Bronchus (tissue), 1 donor: ENCODE data around the genes PPP1R7 and THAP4.

GRCh38 chr2:241051045-241051688 is 50.9 kb downstream of the MTERF4 start:
- PRO-cap: no peak

- PRO-cap: bidirectional peak, plus-strand start at chr2:241063429, minus-strand start at chr2:241063344; bidirectional peak, plus-strand start at chr2:241064262, minus-strand start at chr2:241064089
Measured at GRCh38 chr2:241063279-241064357, 38.5 kb downstream of the MTERF4 start.

DNA sequence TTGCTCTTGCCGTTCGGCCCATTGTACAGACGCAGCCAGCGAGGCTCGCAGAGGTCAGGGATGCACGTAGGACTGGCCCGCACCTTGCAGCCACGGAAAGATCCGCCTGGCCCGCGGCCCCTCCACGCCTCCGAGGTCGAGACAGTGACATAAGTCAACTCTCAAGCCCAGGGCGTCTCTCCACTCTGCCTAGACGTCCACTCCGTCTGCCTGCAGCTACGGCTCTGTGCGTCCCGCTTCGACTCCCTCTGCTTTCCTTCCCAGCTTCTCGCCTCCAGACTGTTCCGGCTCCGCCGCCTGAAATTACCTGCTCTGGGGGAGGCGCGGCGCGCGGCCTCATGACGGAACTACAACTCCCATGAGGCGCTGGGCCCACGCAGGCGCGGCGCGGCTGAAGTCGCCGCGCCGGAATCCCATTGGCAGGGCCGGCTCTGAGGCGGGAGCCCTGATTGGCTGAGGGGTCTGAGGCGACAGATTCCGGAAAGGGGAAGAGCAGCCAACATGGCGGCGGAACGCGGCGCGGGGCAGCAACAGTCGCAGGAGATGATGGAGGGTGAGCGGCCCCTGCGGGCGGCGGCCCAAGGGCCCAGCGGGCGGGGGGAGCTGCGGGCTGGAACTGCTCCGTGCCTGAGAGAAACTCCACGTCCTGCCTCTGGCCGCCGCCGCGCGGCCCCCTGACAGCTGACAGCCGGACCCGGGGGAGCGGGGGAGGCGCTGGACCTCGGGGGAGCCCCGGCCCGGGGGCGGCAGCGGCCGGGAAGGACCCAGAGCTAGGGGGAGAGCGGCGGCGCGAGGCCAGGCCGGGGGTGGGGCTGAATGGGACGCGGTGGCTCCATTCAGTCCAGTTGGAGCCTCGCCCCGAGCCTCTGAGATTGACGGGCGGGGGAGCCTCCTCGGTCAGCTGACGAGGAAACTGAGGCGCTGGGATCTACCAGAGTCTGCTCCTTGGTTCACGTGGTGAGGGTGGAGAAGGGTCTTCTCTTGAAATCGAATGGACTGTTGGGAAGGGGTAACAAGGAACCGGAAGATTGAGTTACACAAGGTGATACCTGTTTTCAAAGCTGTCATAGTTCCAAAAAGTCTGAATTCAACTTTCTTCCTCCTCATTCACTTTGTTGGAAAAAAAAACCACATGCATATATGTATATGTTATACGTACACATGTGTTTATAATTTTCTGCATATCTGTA is at the start of gene PPP1R7:
Gene PPP1R7 (plus strand): TSS at position 473 of the 1,190 bp plus-strand sequence.
- PRO-cap: bidirectional peak, plus-strand start at position 473 of the sequence, minus-strand start at position 226 of the sequence; unidirectional peak, minus-strand start at position 868 of the sequence

DNA sequence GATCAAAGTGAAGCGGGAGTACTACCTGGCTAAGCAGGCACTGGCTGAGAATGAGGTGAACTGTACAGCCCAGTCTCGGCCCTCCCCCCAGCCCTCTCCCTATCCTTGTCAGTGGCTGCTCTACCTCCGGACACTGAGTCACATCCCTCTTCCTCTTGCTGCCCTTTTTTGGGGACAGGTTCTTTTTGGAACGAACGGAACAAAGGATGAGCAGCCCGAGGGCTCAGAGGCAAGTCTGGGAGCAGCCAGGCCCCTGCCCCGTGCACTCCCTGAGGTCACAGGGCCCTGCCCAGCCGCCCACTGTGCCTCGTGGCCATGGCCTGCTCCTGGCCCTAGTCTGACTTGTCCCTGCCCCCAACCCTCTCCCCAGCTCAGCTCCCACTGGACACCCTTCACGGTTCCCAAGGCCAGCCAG is 35.3 kb downstream of the ANO7 start:
- PRO-cap: no peak

DNA sequence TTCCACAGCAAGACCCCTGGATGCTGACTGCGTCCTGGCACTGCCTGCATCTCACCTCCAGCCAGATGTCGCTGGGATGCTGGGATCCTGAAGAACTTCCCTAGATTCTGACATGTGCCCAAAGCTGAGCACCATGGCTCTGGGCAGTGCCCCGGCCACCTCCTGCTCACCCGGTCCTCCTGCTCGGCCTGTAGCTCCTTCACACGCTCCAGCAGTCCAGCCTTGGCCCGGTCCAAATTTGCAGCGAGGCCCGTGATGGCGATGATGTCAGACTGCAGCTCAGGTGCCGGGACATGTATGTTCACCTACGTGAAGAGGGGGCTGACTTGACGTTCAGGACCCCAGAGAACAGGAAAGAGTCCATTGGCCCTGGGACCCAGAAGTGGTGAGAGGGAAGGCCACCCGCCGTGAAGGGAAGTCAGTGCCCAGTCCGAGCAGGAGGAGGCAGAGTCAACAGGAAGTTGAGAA is 46.5 kb downstream of the ANO7 start:
- PRO-cap: no peak

DNA sequence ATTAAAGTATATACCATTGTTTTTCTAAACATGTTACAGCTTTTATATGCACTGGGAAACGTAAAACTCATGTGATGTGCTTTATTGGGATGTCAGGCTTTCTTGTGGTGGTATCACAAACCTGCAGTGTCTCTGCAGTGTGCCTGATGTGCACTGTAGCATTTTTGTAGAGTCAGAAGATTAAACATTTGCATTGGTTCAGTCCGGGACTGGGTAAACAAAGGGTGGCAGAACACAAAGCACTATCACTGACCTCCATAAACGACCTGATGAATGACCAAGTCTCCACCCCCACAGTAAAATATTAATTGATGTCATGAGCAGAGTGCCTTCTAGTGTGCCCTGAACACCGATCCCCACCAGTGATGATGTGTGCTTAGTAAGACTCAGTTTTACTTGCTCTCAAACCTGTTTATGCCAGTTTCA is 30.3 kb downstream of the HDLBP start:
- PRO-cap: no peak

GRCh38 chr2:241350541-241351226 is 5.4 kb upstream of the FARP2 start:
- PRO-cap: no peak

- PRO-cap: no peak
Measured at GRCh38 chr2:241359753-241360086, 3.6 kb downstream of the FARP2 start.

- PRO-cap: no peak
Measured at GRCh38 chr2:241399729-241400821, 44.0 kb downstream of the FARP2 start.

GRCh38 chr2:241491767-241492335 is 16.5 kb downstream of the STK25 start:
- PRO-cap: no peak

DNA sequence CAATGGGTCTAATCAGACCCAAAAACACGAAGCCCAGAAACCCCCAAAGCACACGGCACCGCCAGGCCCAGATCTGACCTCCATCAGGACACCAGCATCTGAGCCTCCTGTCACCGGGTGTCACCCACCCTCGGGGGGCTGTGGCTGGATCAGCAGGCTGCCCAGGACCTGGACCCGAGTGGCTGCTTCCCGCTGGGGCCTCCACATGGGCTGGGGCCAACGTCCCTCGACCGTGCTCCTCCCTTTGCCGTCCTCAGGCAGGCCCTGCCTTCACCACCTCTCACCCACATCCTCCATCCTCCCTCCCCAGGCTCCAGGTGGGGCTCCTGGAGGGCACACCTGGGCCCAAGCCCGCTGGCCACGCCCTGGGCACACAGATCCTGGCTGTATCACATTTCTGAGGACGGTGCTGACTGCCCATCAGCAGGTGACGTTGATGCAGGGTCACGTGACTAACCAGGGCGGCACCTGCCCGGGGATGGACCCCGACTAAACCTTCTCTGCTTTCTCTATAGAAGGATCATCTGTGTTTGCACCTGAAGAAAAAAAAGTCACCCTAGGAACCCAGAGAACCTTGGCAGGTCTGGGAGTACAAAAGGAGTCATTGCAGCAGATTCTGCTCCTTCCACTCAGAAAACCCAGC is 11.4 kb downstream of the STK25 start:
- PRO-cap: no peak

DNA sequence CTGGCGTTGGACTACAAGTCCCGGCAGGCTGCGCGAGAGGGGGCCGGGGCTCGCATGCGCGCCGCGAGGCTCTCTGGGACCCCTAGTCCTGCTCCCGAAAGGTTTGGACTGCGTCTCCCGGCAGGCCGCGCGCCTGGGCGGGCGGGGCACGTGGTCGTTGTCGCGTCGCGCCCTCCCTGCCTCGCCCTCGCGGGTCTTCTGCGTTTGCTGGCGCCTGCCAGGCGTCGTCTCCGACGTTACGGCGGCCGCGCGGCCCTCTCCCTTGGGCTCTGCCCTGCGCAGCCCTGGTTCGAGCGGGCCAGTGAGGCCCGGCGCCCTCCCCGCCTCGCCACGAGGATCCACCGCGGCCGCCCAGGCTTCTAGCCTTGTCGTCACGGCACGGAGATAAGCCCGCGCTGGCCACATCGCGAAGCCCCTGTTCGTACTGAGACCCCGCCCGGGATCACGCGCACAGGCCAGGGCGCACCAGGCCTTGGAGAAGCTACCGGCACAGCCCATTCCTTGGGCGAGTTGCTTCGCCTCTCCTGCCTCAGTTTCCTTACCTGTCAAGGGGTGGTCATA is 377 bp upstream of the STK25 start:
- PRO-cap: bidirectional peak, plus-strand start at position 192 of the sequence, minus-strand start outside the sequence

GRCh38 chr2:241546973-241547216 is 11.7 kb upstream of the BOK start:
- PRO-cap: no peak

DNA sequence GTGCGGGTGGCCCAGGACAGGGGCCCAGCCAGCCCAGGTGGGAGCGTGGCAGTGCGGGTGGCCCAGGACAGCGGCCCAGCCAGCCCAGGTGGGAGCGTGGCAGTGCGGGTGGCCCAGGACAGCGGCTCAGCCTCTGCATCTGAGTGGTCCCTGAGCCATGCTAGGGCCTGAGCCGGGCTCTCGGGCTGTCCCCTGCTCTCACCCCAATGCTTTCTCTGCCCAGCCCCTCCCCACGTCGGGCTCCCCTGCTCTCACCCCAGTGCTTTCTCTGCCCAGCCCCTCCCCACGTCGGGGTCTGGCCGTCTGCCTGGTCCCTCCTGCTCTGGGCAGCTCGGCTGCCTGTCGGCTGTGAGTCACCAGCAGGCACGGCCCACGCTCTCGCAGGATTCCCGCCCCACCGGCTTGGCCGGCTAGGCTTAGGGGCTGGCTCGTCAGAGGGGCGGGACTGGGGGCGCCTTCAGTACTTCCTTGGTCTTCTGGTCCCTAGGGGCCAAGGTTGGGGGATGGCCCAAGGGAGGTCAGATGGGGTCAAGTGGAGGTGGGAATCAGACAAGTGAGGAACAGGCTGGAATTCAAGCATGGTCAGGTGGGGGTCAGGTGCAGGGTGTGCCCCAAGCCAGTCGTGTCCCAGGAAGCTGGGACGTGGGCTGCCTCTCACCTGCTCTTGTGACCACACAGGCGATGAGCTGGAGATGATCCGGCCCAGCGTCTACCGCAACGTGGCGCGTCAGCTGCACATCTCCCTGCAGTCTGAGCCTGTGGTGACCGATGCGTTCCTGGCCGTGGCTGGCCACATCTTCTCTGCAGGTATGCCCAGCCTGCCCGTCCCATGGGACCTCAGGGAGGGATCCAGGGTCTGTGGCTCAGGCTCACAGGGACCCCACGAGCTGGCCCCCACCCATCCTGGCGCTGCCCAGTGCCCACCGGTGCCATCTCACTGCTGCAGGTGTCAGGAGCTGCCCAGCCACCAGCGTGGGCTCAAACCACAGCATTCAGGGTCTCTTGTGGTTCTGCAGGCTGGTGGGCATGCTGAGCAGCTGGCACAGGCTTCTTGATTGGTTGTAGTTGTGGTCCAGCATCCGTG is 3.5 kb downstream of the BOK start:
- PRO-cap: no peak

DNA sequence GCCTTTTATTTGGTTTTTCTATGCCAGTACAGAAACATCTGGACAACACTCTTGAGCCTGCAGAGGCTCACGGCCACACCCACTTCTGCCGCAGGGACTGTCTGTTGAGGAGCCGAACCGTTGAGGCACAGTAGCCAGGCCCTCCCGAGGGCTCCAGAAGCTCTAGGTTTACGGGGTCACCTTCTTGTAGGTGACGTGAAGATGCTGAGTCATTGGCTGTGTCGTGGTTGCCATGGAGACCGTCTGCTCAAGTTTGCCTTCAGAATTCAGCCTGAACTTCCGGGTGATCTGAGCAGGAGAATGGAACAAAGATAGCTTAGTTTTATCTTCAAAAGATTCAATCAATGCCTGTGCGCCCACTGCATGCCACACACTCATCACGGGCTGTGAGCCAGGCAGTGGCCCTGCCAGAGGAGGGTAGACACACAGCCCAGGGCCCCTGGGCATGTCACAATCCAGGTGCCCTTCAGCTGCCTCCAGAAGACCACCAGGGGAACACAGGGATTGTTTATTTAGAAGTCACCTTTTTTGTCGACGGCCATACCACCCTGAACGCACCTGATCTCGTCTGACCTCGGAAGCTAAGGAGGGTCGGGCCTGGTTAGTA is 26.0 kb downstream of the BOK start:
- PRO-cap: bidirectional peak, plus-strand start at position 276 of the sequence, minus-strand start at position 157 of the sequence

GRCh38 chr2:241610005-241611009 is 26.7 kb downstream of the THAP4 start:
- PRO-cap: bidirectional peak, plus-strand start at chr2:241610514, minus-strand start at chr2:241610268

DNA sequence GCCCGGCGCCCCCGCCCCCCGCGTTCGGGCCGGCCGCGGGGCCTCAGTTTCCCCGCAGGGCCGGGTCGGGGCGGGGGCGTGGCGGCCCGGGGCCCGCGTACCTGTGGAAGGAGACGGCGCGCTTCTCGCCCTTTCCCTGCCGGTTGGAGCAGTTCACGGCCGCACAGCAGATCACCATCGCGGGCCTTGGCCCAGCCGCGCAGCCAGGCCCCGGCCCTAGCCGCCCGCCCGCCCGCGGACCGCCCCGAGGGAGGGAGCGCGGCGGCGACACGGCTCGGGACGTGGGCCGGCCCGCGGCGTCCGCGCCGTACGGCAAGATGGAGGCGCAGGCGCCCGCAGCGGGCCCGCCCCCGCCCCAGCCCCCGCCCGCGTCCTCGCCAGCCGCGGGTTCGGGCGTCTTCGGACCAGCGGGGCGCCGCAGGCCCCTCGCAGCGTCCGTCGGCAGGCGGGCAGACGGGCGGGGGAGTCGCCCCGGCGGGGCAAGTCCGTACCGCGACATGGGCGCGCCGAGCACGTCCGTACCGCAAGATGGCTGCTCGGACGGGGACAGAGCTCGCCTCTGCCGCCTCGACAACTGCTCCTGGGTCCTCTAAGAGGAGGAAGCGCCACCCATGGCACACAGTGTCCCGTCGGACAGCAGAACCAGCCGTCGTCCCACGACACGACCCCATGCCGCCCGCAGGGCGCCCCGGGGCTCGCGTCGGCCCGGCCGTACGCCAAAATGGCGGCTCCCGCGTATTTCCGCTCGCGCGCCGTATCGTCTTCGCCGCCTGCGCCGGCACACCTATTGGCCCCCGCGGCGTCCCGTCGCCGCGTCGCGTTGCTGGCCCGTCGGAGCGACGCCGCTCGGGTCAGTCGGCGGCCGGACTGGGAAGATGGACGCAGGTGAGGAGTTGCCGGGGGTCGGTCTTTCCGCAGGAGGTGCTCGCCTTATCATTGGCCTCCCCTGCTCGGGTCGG is at the start of gene THAP4:
Gene THAP4 (minus strand): TSS at position 319 of the 959 bp plus-strand sequence.
- PRO-cap: bidirectional peak, plus-strand start at position 308 of the sequence, minus-strand start at position 212 of the sequence; unidirectional peak, minus-strand start at position 428 of the sequence; bidirectional peak, plus-strand start at position 854 of the sequence, minus-strand start at position 713 of the sequence

DNA sequence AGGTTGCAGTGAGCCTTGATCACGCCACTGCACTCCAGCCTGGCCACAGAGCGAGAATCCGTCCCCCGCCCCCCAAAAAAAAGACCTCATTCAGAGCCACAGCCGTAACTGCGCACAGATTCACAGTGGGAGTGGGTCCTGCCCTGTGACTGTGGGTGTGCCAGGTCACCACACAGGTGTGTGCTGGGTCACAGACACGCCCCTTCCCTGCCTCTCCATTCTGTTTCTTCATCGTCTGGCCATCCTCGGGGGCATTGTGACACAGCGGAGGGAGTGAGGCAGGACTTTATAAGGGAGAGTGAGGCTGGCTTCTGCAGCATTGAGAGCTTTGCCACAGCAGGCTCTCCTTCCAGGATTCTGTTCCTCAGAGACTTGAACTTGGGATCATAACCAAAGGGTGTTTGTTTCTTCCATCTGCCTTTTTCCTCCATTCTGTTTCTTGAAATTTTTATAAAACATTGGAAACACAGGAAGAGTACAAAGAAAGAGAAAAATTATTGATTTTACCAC is 22.7 kb downstream of the ATG4B start:
- PRO-cap: no peak

DNA sequence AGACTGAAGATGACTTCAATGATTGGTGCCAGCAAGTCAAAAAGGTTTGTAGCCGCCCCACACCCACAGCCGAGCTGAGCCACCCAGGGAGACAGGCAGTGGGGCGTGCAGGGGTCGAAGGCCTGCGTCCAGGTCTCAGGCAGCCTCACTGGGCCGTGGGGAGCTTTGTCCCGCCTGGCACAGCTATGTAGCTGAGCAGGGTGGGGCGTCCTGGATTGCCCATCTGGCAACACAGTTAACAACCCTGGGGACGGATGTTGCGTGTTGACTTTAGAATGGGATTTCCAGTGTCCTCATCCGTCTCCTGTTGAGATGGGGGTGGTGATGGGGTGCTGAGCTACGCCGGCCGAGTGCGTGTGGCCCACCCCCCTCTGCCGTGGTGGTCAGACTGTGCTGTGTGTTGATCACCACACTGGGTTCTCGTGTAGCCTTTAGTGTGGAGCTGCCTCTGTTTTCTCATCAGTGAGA is 15.8 kb downstream of the DTYMK start:
- PRO-cap: no peak

- PRO-cap: no peak
Measured at GRCh38 chr2:241685998-241686630, 501 bp downstream of the DTYMK start.